Liver (tissue), 9 donors: ENCODE measurements around a stretch of chr2.

DNA sequence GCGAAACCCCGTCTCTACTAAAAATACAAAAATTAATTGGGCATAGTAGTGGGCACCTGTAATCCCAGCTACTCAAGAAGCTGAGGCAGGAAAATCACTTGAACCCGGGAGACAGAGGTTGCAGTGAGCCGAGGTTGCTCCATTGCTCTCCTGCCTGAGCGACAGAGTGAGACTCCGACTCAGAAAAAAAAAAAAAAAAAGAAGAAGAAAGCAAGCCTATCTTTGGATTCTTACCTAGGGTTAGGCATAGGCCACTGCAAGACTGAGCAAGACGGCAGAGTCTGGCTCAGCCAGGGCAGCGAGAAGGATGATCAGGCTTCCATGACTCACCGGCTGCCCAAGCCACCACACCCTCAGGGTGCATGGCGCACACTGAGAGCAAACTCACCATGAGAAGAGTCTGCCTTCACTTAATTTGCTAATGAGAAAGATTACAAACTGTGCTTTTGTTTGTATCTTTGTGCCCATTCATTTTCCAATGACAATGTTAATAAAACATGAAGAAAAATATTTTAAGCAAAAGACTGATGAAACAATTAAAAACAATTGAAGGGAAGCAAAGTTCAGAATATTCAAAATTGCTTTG lies 8.2 kb downstream of the FAM110C start:
- PRO-cap, 5 experiments: no peak in any of the 5 experiments
- RAMPAGE, long total RNA, 2 experiments: no peak in any of the 2 experiments
- RRBS: no CpG with 5 or more reads among the region's 10 CpGs

GRCh38 chr2:69356-70169 lies 23.3 kb upstream of the FAM110C start:
- PRO-cap, 5 experiments: no peak in any of the 5 experiments
- RAMPAGE, long total RNA, 2 experiments: no peak in any of the 2 experiments
- RRBS: no CpG with 5 or more reads among the region's 10 CpGs

- PRO-cap, 5 experiments: no peak in any of the 5 experiments
- RAMPAGE, long total RNA, 2 experiments: no peak in any of the 2 experiments
- RRBS: no CpG with 5 or more reads among the region's 16 CpGs
Observed at GRCh38 chr2:545609-546153, 131.5 kb downstream of the TMEM18 start.

GRCh38 chr2:708886-709821 lies 31.9 kb upstream of the TMEM18 start:
- PRO-cap, 5 experiments: no peak in any of the 5 experiments
- RAMPAGE, long total RNA, 2 experiments: no peak in any of the 2 experiments
- RRBS: 63% methylated on average over 6 of the region's 34 CpGs

GRCh38 chr2:1503354-1504165 lies 90.3 kb downstream of the TPO start:
- PRO-cap, 5 experiments: no peak in any of the 5 experiments
- RAMPAGE, long total RNA, 2 experiments: no peak in any of the 2 experiments
- RRBS: no CpG with 5 or more reads among the region's 30 CpGs

GRCh38 chr2:1561319-1561639 lies 148.0 kb downstream of the TPO start:
- PRO-cap, 5 experiments: no peak in any of the 5 experiments
- RAMPAGE, long total RNA, 2 experiments: no peak in any of the 2 experiments
- RRBS: no CpG with 5 or more reads among the region's 12 CpGs

- PRO-cap, 5 experiments: no peak in any of the 5 experiments
- RAMPAGE, long total RNA, 2 experiments: no peak in any of the 2 experiments
- RRBS: 88% methylated on average over 2 of the region's 16 CpGs
Observed at GRCh38 chr2:1600767-1601408, 143.4 kb downstream of the PXDN start.

- PRO-cap, 5 experiments: no peak in any of the 5 experiments
- RAMPAGE, long total RNA, 2 experiments: no peak in any of the 2 experiments
- RRBS: no CpG with 5 or more reads among the region's 19 CpGs
Observed at GRCh38 chr2:1606434-1607424, 137.6 kb downstream of the PXDN start.

GRCh38 chr2:1742247-1742567 lies 2.1 kb downstream of the PXDN start:
- PRO-cap, 5 experiments: no peak in any of the 5 experiments
- RAMPAGE, long total RNA, 2 experiments: no peak in any of the 2 experiments
- RRBS: no CpG with 5 or more reads among the region's 12 CpGs

GRCh38 chr2:1820727-1820997 lies 76.3 kb upstream of the PXDN start:
- PRO-cap, 5 experiments: peak in 1 of 5 experiments; most common minus-strand start chr2:1820803 (in 1)
- RAMPAGE, long total RNA, 2 experiments: no peak in any of the 2 experiments
- RRBS: no CpG with 5 or more reads among the region's 3 CpGs

DNA sequence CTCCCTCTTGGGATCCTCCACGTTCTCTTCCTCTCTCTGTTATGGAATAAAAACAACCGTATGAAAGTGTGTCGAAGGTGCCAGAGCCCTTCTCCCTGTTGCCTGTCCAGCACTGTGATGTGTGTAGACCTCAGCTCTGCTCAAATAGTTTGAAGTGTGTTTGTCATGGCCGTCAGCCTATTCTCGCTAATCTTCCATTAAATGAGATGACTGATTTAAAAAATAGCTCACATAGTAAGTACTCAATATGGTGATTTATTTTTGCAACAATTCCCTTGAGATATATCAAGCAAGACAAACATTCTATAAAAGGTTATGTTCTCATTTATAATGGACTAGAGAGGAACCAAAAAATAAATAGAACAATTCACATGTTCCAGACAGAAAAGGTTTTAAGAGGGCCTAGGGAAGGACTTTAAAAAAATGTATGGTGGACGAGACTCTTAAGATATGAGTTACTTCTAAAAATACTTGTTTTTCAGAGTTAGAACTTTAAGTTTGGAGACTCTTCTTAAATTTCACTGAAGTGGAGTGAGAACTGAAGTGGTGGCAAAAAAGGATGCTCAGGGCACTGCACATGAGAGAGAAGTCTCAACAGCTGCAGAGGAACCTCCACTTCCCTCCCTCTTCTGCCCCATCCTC lies 84.2 kb upstream of the PXDN start:
- PRO-cap, 5 experiments: no peak in any of the 5 experiments
- RAMPAGE, long total RNA, 2 experiments: no peak in any of the 2 experiments
- RRBS: no CpG with 5 or more reads among the region's 6 CpGs

DNA sequence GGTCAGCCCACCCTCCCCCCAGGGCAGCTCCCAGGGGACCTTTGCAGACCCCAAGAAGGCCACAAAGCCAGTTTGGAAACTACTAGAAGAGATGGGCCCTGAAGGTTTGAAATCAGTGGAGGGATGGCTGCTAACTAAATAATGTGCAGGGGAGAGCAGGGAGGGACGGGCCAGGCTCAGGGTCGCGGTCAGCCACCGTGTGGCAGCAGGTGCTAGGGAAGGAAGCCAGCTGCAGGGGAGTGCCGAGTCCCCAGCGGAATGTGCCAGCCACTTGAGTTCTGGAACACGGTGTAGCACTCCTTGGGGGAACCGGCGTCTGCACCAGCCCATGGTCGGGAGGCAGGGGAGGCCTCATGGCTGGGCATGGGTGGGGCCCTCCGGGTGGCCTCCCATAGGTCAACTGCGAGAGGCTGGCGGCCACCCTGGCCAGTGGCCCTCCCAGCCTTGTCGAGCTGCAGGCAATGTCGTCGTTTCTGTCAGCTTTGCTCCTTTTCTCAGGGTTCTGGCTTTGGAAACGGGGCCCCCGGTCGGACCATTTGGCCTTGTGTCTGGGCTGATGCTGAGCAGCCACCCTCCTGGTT lies 59.8 kb downstream of the ADI1 start:
- PRO-cap, 5 experiments: no peak in any of the 5 experiments
- RAMPAGE, long total RNA, 2 experiments: no peak in any of the 2 experiments
- RRBS: 96% methylated on average over 4 of the region's 19 CpGs

GRCh38 chr2:3533718-3534257 lies 14.5 kb upstream of the ADI1 start:
- PRO-cap, 5 experiments: no peak in any of the 5 experiments
- RAMPAGE, long total RNA, 2 experiments: no peak in any of the 2 experiments
- RRBS: no CpG with 5 or more reads among the region's 9 CpGs

- PRO-cap, 5 experiments: no peak in any of the 5 experiments
- RAMPAGE, long total RNA, 2 experiments: no peak in any of the 2 experiments
- RRBS: no CpG with 5 or more reads among the region's 6 CpGs
Observed at GRCh38 chr2:3604635-3605110, 9.8 kb downstream of the COLEC11 start.

DNA sequence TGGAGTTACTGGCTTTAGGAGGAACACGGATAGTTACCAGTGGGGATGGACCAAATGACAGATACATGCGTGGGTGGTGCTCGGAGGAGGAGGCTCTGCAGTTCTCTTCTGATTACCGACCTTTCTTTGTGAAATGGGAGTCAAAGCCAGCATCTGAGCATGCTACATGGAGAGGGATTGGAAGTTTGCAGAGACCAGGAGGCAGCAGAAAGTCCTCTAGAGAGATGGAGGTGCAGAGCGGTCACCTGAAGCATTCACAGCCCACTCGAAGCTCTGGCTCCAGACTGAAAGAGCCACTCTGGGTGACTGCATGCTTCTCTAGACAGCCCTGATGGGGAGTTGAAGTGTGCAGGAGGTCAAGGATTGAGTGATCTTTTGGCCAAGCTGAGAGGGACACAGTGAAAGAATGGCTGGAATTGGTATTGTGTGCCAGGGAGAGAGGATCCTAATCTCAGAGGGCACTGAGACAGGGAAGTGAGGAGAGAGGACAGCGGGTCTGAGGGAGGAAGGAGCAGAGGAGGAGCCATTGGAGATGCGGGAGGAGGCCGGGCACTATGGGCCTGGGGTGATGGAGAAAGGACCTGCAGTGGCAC lies 26.5 kb downstream of the RNF144A start:
- PRO-cap, 5 experiments: no peak in any of the 5 experiments
- RAMPAGE, long total RNA, 2 experiments: no peak in any of the 2 experiments
- RRBS: 100% methylated on average over 1 of the region's 9 CpGs

- PRO-cap, 5 experiments: peak in 1 of 5 experiments; most common minus-strand start chr2:7090275 (in 1)
- RAMPAGE, long total RNA, 2 experiments: no peak in any of the 2 experiments
- RRBS: 78% methylated on average over 2 of the region's 17 CpGs
Observed at GRCh38 chr2:7090071-7090551, 172.9 kb downstream of the RNF144A start.

DNA sequence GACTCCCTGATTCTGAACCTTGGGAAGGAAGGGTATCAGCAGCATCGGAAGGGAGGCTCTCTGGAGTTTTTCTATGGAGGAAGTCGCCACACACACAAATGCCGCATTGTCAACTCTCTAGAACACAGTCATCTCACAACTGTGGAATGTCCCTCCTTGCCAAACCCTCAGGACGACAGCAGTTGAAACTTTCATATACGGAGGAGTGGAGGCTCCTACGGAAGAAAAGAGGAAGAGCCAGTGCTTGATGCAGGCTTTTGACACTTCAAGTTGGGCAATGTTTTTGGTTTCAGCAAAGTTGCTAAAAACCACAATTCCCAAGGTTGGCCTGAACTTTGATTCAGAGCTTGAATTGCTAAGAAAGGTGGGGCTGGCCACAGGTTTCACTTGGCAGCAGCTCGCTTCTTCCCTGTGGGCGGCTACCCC lies 856.1 kb downstream of the RNF144A start:
- PRO-cap, 5 experiments: no peak in any of the 5 experiments
- RAMPAGE, long total RNA, 2 experiments: no peak in any of the 2 experiments
- RRBS: no CpG with 5 or more reads among the region's 8 CpGs

- PRO-cap, 5 experiments: peak in 3 of 5 experiments; most common plus-strand start chr2:8123379 (in 3); most common minus-strand start chr2:8123295 (in 2)
- RAMPAGE, long total RNA, 2 experiments: no peak in any of the 2 experiments
- RRBS: no CpG with 5 or more reads among the region's 3 CpGs
Observed at GRCh38 chr2:8123087-8123603, 558.7 kb upstream of the ID2 start.

GRCh38 chr2:8125548-8126451 lies 556.1 kb upstream of the ID2 start:
- PRO-cap, 5 experiments: peak in 3 of 5 experiments; most common plus-strand start chr2:8126172 (in 2); most common minus-strand start chr2:8125721 (in 1)
- RAMPAGE, long total RNA, 2 experiments: start-site peak on the plus strand in 1 of 2 experiments, at chr2:8126170-8126184 at its widest, 5 reads per replicate
- RRBS: no CpG with 5 or more reads among the region's 11 CpGs

GRCh38 chr2:8134507-8134945 lies 547.3 kb upstream of the ID2 start:
- PRO-cap, 5 experiments: no peak in any of the 5 experiments
- RAMPAGE, long total RNA, 2 experiments: no peak in any of the 2 experiments
- RRBS: no CpG with 5 or more reads among the region's 8 CpGs